ENCODE data around the genes MUC12 and MUC17.

DNA sequence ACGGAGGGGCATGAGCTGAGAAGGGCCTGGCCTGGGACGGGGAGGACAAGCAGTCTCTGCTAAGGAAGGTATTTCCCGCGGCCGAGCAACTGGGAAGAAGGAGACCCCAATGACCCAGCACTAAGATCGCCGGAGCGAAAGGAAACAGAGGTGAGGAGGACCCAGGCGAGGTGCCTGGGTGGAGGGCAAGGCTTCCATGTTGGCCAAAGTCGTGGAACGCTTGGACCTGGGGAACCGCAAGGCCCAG lies 776 bp downstream of the GIGYF1 start:
- PRO-cap, result no peak

DNA sequence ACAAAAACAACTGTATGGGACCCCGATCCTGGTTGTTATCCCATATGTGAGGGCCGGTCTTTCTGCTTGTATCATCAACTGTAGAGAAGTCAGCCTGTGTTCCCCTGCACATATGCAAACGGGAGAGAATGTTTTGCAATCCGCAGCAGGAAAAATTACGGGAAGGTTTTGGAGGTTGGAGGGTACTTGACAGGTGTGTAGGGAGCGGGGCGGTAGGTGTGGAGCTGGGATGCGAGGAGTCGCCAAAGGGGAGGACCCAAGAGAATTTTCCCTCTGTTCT lies 4.8 kb downstream of the EPO start:
- PRO-cap, result no peak

- PRO-cap, result no peak
These were observed 2.3 kb downstream of the EPHB4 start for GRCh38 chr7:100824883-100825610.

DNA sequence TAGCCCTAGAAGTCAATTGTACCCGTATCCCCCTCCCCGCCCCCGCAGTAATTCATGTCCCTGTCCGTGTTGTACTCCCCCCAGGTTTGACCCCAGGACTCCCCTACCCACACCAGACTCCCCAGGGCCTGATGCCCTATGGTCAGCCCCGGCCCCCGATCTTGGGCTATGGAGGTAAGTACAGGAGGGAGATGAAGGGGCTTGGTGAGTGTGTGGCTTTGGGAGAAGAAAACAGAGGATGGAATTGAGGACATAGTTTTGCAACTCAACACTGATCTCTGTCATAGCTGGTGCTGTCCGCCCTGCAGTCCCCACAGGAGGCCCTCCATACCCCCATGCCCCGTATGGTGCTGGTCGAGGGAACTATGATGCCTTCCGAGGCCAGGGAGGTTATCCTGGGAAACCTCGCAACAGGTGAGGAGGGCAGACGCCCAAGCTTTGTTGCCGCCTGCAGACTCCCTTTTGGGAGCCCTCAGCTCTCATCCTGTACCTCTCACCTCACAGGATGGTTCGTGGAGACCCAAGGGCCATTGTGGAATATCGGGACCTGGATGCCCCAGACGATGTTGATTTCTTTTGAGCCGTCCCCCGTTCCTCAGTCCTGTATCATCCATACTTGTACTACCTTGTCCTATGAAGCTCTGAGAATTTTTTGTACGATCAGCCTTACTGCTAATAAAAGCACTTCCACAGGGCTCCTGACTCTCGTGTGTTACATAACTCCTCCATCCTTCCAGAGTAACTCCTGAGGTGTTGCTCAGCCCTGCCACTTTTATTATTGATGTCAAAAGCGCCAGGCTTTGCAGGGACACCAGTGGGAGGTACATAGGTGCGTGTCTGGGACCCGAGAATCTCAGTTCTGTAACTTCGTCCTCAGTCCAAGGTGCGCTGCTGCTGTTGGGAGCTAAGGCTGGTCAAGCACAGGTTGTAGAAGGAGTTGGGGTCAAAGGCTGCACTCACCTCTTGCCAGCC lies 1.3 kb downstream of the UFSP1 start:
- PRO-cap, result no peak

DNA sequence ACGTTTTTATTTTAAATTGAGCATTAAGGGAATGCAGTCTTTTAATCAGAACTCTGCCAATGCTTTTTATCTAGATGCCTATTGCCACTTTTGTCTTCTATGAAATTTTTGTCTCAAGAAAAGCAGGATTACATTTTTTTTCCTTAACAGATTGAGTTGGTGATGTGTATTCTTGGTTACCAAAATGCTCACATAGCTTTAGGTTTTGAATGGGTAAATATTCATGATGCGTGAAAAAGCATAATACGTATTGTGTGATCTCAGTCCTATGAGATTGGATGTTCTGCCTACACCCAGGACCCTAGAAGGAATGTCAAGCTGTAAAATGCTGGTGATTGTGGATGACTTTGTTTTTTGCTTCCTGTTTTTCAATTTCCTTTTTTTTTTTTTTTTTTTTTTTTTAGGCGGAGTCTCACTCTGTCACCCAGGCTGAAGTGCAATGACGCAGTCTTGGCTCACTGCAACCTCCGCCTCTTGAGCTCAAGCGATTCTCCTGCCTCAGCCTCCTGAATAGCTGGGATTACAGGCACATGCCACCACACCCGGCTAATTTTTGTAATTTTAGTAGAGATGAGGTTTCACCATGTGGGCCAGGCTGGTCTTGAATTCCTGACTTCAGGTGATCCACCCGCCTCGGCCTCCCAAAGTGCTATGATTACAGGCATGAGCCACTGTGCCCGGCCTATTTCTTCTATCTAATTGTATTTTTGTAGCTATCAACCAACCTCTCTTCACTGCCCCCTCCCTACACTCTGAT lies 14.7 kb upstream of the ACHE start:
- PRO-cap, result no peak

DNA sequence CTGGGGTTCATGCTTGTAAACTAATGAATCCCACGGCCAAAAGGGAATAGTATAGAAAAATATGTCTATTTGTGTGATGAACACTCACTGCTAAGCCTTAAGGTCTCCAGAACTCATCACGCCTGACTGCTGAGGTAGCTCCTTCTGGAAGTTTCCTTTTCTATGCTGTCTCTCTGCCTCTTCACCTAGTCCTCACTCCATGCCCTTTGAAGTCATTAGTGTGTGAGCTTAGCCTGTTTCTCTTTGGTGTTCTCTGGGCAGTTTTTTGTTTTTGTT lies 1.3 kb downstream of the MUC3A start:
- PRO-cap, result no peak

- PRO-cap, result no peak
These were observed at the start of gene MUC12 for GRCh38 chr7:100969109-100969862. Gene MUC12 (plus strand): TSS chr7:100969565.

DNA sequence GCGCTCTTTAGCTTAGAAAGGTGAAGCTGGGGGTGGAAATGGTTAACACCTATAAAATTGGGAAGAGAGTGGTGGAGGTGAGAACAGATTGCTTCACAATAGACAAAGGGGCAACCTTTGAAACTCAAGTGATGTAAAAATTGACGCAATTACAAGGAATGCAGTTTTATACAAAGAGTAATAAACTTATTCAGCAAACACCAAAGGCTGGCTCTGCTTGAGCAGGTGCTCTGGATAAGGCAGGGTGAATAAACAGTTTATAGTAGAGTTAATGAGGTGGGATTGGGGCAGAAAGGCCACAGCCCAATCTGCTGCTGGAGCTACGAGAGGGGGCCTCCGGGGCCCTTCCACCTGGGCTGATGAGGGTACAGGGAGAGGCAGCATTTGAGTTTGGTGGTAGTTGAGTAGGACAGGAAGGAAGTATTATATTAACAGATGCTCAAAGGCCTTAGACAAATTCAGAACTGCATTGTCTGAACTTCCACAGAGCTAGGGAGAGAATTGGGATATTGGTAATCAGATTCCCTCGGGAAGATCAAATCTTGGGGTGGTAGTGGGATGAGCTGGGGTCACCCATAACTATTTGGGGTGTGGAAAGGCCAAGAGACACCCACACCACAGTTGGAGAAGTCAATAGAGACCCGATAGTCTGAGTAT lies 6.1 kb downstream of the MUC12 start:
- PRO-cap, result no peak

GRCh38 chr7:101019664-101020282 lies at the start of gene MUC17:
Gene MUC17 (plus strand): TSS chr7:101020081.
- PRO-cap, result no peak

DNA sequence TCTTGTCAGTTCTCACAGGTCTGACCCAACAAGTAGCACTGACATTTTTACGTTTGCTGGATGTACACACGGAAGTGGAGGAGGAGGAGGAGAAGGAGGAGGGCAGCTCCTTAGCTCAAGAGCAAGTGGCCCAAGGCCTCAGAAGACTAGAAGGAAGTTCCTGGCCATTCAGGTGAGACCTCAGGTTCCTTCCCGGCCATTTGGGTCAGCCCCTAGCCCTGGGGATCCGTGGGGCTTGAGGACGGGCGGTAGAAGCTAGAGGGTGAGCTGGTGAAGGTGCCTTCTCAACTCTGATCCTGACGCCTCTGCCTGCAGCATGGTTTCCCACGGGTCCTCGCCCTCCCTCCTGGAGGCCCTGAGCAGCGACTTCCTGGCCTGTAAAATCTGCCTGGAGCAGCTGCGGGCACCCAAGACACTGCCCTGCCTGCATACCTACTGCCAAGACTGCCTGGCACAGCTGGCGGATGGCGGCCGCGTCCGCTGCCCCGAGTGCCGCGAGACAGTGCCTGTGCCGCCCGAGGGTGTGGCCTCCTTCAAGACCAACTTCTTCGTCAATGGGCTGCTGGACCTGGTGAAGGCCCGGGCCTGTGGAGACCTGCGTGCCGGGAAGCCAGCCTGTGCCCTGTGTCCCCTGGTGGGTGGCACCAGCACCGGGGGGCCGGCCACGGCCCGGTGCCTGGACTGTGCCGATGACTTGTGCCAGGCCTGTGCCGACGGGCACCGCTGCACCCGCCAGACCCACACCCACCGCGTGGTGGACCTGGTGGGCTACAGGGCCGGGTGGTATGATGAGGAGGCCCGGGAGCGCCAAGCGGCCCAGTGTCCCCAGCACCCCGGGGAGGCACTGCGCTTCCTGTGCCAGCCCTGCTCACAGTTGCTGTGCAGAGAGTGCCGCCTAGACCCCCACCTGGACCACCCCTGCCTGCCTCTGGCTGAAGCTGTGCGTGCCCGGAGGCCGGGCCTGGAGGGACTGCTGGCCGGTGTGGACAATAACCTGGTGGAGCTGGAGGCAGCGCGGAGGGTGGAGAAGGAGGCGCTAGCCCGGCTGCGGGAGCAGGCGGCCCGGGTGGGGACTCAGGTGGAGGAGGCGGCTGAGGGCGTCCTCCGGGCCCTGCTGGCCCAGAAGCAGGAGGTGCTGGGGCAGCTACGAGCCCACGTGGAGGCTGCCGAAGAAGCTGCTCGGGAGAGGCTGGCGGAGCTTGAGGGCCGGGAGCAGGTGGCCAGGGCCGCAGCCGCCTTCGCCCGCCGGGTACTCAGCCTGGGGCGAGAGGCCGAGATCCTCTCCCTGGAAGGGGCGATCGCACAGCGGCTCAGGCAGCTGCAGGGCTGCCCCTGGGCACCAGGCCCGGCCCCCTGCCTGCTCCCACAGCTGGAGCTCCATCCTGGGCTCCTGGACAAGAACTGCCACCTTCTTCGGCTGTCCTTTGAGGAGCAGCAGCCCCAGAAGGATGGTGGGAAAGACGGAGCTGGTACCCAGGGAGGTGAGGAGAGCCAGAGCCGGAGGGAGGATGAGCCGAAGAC lies 2.3 kb downstream of the TRIM56 start:
- PRO-cap, result no peak

DNA sequence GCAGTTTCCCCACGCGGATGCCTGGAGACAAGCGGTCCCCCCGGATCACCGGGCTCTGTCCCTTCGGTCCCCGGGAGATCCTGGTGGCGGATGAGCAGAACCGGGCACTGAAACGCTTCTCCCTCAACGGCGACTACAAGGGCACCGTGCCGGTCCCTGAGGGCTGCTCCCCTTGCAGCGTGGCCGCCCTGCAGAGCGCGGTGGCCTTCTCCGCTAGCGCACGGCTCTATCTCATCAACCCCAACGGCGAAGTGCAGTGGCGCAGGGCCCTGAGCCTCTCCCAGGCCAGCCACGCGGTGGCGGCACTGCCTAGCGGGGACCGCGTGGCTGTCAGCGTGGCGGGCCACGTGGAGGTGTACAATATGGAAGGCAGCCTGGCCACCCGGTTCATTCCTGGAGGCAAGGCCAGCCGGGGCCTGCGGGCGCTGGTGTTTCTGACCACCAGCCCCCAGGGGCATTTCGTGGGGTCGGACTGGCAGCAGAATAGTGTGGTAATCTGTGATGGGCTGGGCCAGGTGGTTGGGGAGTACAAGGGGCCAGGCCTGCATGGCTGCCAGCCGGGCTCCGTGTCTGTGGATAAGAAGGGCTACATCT lies 3.6 kb downstream of the TRIM56 start:
- PRO-cap, result no peak

GRCh38 chr7:101214770-101215172 lies 2.6 kb downstream of the PLOD3 start:
- PRO-cap, result no peak

DNA sequence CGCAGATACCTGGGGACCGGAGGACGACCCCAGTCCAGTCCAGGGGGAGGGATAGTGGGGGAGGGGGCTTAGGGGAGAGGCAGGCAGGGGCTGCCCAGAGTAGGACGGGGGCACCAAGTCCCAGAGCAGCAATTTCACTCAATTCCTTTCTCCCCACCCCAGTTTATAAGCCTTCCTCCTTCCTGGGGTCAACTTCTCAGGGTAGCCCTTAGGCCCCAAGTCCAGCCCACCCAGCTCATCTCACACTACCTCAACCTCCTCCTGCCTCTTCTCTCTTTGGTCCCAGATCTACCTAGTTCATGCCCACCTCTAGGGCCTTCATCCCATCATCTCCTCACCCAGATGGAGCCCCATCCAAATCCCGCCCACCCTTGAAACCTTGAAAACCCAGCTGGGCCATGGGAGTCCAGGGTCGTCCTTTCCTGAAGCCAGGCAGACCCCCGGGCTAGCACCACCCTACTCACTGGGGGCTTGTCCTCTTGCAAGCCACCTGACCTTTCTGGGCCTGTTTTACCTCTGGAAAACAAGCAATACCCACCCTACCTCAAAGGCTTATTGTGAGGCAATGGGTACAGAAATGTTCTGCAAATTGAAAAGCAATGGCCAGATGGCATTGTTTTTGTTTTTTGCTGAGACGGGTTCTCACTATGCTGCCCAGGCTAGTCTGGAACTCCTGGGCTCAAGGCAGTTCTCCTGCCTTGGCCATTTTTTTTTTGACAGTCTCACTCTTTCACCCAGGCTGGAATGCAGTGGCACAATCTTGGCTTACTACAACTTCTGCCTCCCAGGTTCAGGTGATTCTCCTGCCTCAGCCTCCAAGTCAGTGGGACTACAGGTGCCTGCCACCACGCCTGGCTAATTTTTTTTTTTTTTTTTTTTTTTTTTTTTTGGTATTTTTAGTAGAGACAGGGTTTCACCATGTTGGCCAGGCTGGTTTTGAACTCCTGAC lies 4.4 kb downstream of the CLDN15 start:
- PRO-cap, result no peak

DNA sequence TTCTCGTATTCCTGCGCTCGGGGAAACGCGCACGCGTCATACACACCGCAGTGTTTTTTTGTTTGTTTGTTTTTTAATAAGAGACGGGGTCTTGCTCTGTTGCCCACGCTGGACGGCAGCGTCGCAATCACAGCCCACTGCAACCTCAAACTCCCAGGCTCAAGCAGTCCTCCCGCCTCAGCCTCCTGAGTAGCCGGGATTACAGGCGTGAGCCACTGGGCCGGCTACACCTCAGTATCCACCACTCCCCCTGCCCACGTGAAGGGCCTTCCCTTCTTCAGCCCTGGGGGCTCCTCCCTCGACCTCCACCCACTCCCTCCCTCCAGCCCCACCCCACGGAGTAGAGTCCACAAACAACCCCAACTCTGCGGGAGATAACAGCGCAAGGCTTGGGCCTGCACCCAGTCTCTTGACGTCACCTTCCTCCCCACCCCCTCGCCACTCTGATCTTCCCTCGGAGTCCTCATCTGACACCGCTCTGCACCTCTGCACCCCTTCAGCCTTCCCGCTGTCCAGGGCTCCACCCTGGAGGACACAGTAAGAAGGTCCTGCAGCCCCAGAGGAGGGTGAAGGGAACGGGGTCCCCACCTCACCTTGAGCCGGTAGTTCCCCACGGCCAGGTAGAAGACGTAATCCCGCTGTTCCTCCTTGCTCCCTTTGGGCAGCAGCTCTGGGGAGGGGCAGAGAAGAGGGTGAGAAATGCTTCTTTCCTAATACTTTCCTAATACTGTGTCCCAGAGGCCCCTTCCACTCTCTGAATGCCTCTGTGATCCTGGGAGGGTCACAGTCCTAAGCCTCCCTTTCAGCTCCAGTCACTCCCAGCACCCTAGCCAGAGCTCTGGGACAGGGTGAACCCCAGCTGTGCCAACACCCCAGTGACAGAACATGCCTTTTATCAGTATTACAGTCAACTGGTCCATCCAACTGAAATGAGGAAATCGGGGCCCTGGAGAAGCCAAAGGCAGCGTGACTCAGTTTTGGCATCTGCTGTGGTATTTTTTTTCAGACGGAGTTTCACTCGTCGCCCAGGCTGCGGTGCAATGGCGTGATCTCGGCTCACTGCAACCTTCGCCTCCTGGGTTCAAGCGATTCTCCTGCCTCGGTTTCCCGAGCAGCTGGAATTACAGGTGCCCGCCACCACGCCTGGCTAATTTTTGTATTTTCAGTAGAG lies 3.0 kb upstream of the CLDN15 start:
- PRO-cap, result no peak

GRCh38 chr7:101289598-101290268 lies 31.9 kb downstream of the IFT22 start:
- PRO-cap, result no peak

DNA sequence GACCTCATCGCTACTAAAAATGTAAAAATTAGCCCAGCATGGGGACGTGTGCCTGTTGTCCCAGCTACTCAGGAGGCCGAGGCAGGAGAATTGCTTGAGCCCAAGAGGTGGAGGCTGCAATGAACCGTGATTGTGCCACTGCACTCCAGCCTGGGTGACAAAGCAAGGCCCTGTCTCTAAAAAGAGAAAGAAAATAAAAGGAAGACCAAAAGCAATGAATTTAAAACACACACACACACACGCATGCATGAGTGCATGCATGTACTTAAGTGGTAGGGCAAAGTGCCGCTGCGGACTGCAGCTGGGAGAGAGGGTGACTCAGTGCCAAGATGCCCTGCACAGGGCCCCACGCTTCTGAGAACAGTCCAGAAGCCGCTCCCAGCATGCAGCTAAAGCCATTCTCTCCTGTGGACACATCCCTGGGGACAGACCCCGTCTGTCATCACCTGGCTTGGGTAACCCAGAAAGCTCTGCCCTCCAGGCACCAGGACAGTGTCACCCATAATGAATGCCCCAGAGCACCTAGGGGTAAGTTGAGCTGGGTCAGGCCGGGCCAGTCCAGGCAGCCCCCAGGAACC lies 60.9 kb upstream of the MYL10 start:
- PRO-cap, result no peak

DNA sequence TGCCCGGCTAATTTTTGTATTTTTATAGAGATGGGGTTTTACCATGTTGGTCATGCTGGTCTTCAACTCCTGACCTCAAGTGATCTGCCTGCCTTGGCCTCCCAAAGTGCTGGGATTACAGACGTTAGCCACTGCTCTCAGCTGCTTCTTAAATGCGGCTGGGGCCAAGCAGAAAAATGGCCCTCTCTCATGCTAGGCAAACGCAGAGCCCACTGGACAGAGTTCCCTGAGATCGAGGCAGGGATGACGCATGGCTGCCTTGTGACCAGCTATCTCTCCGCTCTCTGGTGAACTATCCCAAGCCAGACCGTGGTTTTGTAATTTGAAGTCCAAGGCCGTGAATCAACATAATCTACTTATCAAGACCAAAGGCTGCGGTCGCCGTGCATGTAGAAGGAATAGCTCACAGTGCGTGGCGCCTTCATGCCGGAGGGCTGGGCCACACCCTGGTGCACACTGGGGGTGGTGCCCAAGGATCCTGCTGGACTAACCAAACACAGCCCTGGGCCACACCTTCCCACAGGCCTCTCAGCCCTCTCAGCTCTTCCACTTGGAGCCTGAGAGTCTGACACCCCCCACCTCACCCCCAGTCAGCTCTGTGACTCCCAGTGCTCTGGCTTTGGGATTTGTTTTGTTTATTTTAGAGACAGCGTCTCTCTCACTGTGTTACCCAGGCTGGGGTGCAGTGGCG lies 88.1 kb upstream of the CUX1 start:
- PRO-cap, result no peak

- PRO-cap, result no peak
These were observed 81.4 kb upstream of the CUX1 start for GRCh38 chr7:101736062-101736450.

GRCh38 chr7:101779103-101779556 lies 38.3 kb upstream of the CUX1 start:
- PRO-cap, result no peak

DNA sequence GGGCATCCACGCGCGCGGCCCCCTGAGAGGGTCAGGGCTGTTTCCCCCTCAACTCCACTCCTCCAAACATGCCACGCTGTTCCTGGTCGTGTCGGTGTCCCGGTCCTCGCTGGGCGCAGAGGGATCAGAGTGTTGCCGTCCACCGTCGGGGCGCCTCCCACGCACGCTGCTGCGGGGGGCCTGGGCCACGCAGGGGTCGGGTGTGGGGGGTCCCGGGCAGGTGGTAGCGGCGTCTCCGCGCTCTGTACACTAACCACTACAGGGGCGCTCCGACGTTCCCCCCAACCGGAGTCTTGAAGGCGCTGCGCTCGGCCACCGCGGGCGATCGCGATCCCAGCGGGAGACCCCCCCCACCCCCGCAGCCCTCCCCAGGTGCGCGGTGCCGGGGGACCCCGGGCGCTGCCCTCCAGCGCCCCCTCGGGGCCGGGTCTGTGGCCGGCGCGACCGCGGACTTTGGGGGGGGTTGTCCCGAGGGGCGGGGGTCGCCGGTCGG lies 2.1 kb upstream of the CUX1 start:
- PRO-cap, result no peak